T47D (cell line): ENCODE data around the genes NUFIP2 and NSRP1.

GRCh38 chr17:29293493-29294548 is at the start of gene NUFIP2:
NUFIP2 (minus strand) TSS chr17:29294148.
- RRBS, result under 1% methylated on average over 8 of the region's 47 CpGs

- RRBS, result no CpG with 5 or more reads among the region's 1 CpG
These were observed 42.5 kb upstream of the TAOK1 start for GRCh38 chr17:29347787-29348024.

DNA sequence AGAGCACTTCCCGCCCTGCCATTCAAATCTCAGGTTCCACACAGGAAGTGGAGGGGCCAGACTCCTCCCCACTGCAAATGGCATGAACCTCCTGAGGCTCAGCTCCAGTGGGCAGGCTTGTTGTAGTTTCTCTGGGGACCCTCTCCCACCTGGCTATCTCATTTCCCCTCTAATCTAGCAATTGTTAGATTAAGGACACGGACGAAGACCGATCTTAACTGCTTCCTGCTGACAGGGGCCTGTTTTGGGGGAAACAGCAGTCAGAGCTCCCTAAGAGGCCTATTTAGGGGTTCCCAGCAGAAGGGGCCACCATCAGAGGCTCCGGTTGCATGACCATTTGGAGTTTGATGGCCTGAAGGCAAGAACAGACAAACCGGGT is 43.5 kb downstream of the TAOK1 start:
- RRBS, result no CpG with 5 or more reads among the region's 6 CpGs

DNA sequence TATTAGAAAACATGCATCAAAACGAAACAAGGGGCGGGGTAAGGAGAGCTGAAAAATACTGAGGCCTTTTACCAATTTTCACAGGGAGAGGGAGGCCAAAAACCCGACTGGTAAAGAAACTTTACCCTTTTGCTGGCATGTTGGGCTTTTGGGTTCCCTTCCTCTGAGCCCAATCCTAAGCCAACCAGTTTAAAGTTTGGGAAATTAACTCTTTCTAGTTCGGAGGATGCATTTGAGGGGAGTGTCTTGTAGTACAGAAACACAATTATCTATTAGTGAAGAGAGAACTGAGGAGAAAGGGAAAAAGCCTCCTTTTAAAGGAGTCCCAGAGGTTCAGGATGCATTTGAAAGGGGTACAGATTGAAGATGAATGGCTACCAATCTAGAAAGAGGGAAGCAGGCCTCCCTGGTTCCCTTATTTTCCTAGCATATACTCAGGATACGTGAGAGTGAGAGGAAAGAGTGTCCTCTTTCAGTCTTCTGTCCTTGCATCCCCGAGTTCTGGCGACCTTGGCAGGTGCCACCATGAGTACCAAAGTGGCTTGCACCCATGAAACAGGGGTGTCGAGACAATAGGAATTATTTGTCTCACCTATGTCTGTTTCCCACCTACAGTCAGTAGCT is 44.0 kb downstream of the TAOK1 start:
- RRBS, result no CpG with 5 or more reads among the region's 8 CpGs

DNA sequence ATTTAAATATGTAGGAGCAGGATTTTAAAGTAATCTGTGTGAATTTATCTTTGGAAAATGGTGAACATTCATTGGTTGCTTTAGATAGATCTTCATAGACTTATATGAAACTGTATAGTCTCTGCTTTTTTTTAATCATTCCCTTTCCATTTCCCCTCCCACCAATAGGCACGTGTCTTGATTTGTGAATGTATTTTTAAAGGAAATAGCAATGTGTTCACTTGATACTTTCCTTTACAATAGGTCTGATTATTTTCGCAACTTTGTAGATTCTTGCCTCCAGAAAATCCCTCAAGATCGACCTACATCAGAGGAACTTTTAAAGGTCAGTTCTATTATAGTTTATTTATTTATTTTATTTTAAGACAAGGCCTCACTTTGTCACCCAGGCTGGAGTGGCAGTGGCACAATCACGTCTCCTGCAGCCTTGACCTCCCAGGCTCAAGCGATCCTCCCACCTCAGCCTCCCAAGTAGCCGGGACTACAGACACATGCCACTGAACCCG is 75.2 kb downstream of the ABHD15 start:
- RRBS, result no CpG with 5 or more reads among the region's 7 CpGs

DNA sequence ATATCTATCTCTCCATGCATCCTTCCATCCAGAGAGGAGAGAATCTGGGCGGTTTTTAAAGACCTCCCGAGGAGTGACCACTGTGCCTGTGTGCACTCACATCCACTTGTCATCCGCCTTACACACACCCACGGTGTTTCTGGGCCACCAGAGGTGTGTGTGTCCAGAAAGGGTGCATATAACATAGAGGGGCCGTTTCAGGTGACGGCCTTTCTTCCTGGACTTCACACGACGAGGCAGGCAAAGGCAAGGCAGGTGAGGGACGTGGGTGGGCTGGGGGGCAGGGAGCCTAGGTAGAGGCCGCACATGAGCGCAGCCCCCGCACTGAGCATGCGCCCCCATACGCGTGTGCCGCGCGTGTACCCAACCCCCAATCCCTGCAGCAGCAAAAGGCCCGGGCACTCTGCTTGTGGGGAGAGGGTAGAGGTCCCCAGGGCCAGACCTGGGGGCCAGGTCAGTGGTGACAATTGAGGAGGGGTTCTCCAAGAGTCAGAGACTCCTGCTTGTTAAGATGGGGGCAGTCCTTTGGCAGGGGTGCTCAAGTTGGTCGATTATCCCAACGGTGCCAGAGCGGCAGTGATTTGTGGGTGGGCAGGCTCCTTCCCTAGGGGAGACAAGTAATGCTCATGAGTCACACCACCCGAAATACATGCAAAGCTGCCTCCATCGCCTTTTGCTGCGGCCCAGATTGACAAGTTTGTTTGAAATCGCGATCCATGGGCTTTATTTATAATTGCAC is 915 bp upstream of the GIT1 start:
- RRBS, result no CpG with 5 or more reads among the region's 27 CpGs

DNA sequence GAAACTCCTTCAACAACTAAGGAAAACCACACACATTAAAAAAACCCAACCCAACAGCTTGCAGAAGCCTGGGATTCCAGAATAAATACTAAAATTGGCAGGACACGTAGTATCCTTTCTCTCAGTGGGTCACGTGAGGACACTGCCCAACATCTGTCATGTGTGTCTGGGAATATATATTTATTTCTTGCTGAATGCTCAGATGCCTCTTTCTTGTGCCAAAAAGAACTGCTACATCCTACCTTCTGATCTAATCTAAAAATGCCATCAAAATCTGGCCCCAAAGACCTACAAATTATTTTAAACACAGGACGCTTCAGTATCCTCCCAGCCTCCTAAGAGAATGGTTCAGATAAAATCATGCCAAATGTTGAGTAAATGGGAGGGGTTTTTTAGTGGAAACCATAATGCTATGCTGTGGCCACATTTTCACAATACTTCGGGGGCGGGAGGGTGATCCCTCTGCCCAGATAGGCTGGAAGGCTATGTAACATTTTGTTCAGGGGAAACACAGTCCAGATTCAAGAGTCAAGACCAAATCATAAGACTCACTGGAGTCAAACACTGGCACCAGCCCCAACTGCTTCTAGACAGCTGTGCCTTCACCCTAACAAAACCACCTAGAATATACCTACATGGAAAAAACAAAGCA is 22.9 kb upstream of the CORO6 start:
- RRBS, result no CpG with 5 or more reads among the region's 5 CpGs

DNA sequence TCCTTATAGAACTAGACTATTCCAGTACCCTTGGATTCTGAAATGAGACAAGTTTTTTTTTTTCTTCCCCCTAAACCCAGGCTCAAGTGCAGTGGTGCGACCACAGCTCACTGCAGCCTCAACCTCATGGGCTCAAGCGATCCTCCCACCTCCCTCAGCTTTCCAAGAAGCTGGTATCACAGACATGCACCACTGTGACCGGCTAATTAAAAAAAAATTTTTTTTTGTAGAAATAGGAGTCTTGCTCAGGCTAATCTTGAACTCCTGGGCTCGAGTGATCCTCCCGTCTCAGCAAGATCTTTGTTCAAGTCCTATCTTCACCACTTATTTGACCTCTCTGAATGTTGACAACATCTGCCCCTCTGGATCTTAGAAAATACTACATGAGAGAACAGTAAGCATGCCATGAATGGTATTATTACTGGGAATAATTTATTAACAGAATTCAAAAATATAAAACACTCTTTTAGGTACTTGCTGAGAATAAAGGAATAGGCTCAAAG is 26.7 kb upstream of the CORO6 start:
- RRBS, result no CpG with 5 or more reads among the region's 5 CpGs

DNA sequence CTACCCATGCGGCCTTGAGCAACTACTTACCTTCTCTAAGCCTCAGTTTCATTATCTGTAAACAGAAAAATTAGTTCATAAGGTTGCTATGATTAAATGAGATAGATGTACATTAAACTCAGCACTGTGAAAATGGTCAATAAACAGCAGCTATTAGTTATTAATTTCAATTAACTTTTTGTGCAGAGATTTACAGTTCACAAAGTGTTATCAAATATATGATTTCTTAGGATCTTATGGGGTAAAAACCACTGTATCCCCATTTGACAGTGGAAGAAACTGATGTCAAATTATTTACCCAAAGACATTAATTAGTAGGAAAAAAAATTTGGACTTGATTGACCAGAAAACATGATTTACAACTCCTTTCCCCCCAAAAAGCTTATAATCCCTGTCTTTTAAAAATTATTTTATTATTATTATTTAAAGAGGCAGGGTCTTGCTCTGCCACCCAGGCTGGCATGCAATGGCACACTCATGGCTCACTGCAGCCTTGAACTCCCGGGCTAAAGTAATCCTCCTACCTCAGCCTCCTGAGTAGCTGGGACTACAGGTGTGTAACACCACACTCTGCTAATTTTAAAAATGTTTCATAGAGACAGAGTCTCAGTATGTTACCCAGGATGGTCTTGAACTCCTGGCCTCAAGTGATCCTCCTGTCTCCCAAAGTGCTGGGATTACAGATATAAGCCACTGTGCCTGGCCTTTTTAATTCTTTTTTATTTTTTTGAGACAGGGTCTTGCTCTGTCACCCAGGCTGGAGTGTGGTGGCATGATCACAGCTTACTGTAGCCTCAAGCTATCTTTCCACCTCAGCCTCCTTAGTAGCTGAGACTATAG is 135.8 kb upstream of the CORO6 start:
- RRBS, result no CpG with 5 or more reads among the region's 2 CpGs

- RRBS, result under 1% methylated on average over 34 of the region's 87 CpGs
These were observed 138.3 kb upstream of the CORO6 start for GRCh38 chr17:29760710-29761796.

GRCh38 chr17:29926653-29927459 is 3.2 kb downstream of the SSH2 start:
- RRBS, result no CpG with 5 or more reads among the region's 4 CpGs

GRCh38 chr17:29930745-29931066 is 678 bp upstream of the SSH2 start:
- RRBS, result no CpG with 5 or more reads among the region's 7 CpGs

DNA sequence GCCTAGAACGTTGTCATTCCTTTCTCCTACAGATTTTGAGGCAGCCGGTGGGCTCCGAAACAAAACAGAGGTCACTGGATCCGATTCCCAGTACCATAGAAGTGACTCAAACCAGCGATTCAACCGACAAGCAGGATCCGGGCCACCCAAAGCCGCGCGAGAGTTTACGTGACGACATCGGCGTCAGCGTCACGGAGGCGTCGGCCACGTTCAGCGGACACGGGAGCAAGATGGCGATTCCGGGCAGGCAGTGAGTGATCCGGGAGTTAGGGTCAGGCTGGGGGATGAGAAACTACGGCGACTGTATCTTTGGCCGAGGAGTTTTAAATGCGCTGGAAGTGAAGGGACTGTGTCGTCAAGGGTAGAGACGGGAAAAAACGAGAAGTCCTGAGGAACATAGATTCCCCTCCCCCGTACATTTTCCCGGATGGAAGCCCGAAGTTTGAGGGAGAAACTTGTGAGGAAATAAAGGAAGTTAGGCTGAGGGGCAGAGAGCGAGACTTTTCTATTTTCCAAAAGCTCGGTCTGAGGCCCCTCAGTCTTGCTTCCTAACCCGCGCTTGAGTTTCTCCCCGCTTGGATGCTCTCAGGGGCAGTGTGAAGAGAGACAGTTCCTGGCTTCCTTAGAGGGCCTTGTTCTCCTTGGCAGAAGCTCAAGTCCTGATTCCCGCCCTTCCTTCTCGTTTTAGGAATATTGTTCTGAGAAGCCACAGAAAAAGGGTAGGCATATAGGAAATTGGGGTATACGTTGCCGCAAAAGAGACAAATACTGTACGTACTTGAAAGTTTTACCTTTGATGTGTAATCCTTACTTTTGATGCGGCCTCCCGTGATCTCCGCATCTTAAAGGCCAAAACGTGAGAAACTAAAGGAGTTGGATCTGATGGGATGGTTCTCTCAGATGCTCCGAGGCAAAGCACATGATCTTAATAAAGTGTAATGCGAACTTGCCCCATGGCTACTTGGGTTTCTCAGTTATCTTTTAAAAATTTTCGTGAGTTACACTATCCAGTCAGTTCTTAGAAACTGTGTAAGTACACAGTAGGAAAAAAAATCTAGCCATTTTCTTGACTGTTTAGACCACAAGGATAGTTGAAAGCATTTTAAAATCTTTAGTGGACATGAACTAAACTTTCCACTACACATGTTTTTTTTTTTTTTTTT is at the start of gene NSRP1:
TSS of gene NSRP1 (plus strand) at position 203 of the 1,163 bp plus-strand sequence.
- RRBS, result under 1% methylated on average over 15 of the region's 51 CpGs

- RRBS, result no CpG with 5 or more reads among the region's 1 CpG
These were observed 5.1 kb downstream of the BLMH start for GRCh38 chr17:30286530-30287072.

- RRBS, result no CpG with 5 or more reads among the region's 1 CpG
These were observed 4.1 kb downstream of the BLMH start for GRCh38 chr17:30287560-30288051.

DNA sequence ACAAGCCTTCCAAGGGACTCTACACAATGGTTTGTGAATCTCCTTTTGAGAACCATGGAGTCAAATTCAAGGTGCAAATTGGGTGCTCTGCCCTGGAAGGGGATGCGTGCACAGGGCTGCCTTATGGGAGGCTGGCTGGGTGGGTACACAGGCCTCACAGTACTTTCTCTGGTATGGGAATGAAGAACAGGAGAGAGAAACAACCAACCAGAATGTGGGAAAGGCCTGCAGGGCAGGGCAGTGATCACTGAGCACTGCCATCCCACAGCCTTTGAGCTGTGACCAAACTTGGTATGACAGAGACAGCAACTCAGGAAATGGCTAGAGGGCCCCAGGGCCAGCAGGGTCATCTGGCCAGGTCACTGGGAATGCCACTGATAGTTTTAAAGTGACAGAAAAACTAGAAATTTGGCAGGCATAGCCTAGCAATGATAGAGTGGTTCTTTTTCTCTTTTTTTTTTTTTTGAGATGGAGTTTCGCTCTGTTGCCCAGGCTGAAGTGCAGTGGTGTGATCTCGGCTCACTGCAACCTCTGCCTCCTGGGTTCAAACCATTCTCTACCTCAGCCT is 3.8 kb upstream of the TMIGD1 start:
- RRBS, result no CpG with 5 or more reads among the region's 3 CpGs

DNA sequence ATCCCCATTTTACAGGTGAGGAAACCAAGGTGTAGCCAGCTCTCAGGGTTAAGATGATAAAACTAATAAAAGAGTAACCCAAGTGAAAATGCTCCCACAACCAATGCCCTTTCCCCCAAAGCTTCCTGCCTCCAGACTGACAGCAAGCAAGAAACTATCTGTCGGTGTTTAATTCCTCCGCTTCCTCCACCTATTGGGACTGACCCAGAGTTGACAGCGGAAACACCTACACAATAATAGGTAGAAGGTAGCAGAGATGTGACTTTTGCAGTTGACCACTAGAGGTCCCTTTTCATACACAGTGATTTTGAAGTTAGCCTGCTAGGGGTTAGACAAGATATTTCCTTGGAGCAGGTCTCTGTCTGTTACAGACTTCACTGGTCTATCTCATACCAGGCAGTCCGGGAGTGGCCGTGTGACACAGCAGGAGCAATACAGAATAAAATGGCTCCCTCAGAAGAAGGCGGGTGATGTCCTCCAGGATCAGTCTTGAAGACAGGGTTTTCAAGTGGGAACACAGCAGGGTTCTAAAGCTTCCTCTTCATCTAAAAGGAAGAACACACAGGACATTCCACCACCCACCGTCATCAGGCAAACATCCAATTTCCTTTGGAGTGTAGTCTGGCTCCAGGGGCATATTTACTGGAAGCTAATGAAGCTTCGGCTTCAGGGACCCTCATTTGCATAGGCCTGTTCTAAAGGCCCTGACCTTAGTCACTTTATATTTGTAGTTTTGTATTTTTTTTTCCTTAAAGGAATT is 6.3 kb upstream of the TMIGD1 start:
- RRBS, result no CpG with 5 or more reads among the region's 8 CpGs

GRCh38 chr17:30449375-30449881 is 27.8 kb upstream of the GOSR1 start:
- RRBS, result no CpG with 5 or more reads among the region's 4 CpGs

DNA sequence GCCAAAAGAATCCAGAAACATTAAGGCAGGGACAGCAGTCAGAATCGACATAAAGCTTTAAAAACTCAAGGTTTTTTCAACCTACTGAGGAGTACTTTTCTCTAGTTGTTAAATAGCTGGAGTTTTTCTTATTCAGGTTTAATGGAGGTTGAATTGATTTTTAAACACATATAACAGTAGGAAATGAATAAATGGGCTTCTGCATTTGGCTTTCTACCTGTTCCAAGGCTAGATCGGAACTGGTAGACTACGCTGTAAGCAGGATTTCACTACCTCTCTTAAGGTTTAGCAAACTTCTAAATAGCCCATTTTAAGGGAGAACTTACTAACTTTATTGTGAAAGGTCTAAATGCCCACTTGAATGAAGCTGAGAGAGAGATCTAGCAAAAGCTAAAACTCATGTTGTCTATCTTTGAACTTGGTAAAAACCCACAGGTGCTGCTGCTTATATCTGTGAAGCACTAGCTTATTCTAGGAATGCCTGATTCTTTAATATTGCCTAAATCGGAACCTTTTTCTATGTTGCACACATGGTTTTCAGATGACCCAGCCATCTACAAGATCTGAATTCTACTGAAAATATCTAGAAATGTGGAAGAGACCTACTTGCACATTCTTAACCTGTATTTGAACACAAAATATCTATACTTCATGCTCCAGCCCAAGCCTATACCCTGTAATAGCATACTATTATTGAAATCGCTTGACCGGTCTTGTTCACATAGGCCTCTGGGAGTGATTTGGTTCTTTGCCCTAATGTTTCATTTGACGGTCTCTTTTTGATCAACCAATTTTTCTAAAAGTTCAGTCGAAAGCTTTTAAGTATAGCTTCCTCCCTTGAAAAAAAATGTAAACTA is 11.8 kb upstream of the GOSR1 start:
- RRBS, result no CpG with 5 or more reads among the region's 8 CpGs